Heart left ventricle (tissue), 7 donors: ENCODE results near the genes COA1, URGCP, UBE2D4 and POLD2.

GRCh38 chr7:42794489-42794991 is 117.3 kb downstream of the C7orf25 start:
- PRO-cap, 6 experiments: no peak in any of the 6 experiments
- RAMPAGE, long total RNA, 2 experiments: no peak in any of the 2 experiments
- RRBS: no CpG with 5 or more reads among the region's 19 CpGs

- PRO-cap, 6 experiments: no peak in any of the 6 experiments
- RAMPAGE, long total RNA, 2 experiments: no peak in any of the 2 experiments
- RRBS: 2% methylated on average over 13 of the region's 72 CpGs
Observed at GRCh38 chr7:43112869-43113685, 630 bp downstream of the HECW1 start.

DNA sequence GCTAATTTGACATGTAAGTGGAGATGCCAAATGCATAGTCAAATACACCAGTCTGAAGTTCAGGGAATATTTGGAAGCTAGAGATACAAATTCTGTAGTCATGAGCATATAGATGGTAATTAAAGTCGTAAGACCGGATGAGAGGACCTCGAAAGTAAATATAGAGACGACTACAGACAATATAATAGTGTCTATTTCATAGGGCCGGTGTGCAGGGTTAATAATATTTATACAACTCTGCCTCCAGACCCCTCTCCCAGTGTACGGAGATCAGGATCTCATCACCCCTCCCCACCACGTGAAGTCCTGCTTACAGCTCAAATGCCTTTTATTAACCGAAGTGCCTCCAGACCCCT is 598 bp upstream of the STK17A start:
- PRO-cap, 6 experiments: no peak in any of the 6 experiments
- RAMPAGE, long total RNA, 2 experiments: no peak in any of the 2 experiments
- RRBS: no CpG with 5 or more reads among the region's 8 CpGs

DNA sequence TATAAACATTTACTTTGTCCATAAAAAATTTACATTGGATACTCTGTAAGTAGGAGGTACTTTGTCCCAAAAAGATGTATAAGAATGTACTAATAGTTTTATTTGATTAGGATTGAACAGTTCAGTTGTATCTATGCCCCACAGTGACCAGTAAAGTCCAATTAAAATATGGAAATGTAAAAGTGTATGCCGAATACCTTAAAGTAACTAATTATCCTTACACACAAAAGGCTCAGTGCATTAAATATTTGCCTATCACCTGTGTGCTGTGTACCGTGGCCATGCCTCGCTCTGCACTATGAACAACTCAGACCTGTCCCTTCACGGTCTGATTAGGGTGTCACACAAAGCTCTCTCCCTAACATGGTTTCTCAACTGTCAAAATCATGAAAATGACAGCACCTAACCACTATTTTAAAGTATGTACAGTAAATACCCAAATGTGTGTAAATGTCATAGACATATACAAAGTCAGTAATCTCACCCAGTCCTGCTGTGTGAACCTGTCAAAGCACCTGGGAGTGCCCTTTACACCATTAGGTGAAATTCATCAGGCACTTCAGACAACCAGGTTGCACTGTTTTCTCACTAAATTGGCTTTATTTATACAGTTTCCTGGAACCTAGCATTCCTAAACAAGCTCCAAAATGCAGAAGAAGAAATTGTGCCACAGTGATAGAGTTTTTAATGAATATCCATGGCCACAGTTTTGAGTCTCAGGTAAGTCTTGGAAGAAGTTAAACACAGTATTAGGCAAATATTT is 43.1 kb downstream of the STK17A start:
- PRO-cap, 6 experiments: no peak in any of the 6 experiments
- RAMPAGE, long total RNA, 2 experiments: no peak in any of the 2 experiments
- RRBS: no CpG with 5 or more reads among the region's 4 CpGs

GRCh38 chr7:43702246-43703025 is 26.9 kb downstream of the COA1 start:
- PRO-cap, 6 experiments: no peak in any of the 6 experiments
- RAMPAGE, long total RNA, 2 experiments: no peak in any of the 2 experiments
- RRBS: no CpG with 5 or more reads among the region's 7 CpGs

GRCh38 chr7:43729076-43730345 is at the start of gene COA1:
Gene COA1, minus strand, starts transcription at chr7:43729523.
- PRO-cap, 6 experiments: peak in 6 of 6 experiments; most common plus-strand start chr7:43729679 (in 3); most common minus-strand start chr7:43729493 (in 3)
- RAMPAGE, long total RNA, 2 experiments: start-site peak on the minus strand in 2 of 2 experiments, at chr7:43729473-43729536 at its widest, 166 to 466 reads per replicate
- RRBS: 1% methylated on average over 22 of the region's 72 CpGs

GRCh38 chr7:43734455-43735117 is 5.3 kb upstream of the COA1 start:
- PRO-cap, 6 experiments: no peak in any of the 6 experiments
- RAMPAGE, long total RNA, 2 experiments: no peak in any of the 2 experiments
- RRBS: no CpG with 5 or more reads among the region's 15 CpGs

- PRO-cap, 6 experiments: no peak in any of the 6 experiments
- RAMPAGE, long total RNA, 2 experiments: no peak in any of the 2 experiments
- RRBS: no CpG with 5 or more reads among the region's 30 CpGs
Observed at GRCh38 chr7:43758969-43759367, 488 bp downstream of the BLVRA start.

DNA sequence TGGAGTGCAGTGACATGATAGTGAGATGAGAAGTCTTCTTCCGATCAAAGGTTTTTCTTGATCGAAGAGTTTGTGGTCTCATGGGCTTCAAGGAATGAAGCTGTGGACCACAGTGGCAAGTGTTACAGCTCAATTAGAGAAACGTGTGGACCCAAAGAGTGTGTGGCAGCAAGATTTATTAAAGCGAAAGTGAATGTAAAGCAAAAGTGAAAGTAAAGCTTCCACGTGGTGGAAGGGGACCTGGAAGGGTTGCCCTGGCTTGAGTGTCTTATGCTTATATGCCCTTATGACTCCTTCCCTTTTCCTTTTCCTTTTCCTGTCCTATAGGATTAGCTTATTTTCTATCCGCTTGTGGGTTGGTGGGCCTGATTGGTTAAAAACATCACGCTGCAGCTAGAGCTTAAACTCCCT is 34.9 kb downstream of the MRPS24 start:
- PRO-cap, 6 experiments: no peak in any of the 6 experiments
- RAMPAGE, long total RNA, 2 experiments: no peak in any of the 2 experiments
- RRBS: no CpG with 5 or more reads among the region's 7 CpGs

DNA sequence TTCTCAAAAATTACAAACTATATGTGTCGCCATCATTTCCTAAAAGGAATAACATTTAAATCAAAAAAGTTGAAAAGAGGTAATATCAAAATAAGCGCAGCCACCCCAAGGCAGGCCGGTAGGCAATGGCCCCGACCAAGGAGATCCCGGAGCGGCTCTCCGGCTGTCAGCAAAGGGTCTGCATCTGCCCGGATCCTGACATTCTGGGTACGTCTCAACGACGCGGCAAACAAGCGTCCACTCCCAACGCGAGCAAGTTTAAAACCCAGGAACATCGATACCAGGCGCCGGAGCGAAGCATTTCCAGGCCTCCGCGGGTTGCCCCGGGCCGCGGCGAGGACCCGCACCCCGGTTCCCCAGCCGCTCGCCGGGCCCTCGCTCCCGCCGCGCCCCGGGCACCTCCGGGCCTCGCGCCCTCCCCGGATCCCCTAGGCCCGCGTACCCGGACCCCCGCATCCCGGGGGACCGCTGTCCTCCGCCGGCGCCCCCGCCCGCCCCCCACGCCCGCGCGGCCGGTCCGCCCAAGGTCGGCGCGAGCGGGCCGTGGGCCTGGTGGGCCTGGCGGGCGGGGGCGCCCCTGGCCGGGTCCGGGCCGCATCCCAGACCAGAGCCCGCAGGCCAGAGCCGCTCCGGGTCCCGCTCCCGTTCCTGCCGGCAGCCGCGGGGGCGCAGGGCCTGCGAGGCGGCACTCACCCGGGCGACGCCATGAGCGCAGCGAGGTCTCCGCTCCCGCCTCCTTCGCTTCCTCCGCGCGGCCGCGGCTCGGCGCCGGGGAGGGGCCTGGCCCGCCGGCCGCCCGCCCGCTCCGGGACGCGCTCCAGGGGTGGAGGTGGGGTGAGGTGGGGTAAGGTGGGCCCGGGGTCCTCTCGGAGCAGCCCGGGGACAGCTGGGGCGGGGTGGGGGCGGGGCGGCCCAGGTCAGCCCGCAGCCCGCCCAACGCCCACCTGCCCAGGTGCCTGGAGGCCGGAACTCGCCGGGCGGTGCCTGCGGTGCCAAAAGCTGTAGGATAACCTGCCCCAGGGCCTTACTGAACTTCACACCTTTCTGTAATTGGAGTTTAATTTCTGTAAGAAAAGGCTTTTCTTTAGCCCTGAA is at the start of gene URGCP:
TSS of gene URGCP (minus strand) at position 728 of the 1,095 bp plus-strand sequence.
- PRO-cap, 6 experiments: peak in 6 of 6 experiments; most common plus-strand start position 295 of the sequence (in 3); most common minus-strand start position 748 of the sequence (in 6)
- RAMPAGE, long total RNA, 2 experiments: start-site peak on the minus strand in 2 of 2 experiments, centred at positions 735 to 738 of the sequence, 385 to 772 reads per replicate
- RRBS: under 1% methylated on average over 49 of the region's 116 CpGs

- PRO-cap, 6 experiments: peak in 6 of 6 experiments; most common plus-strand start chr7:43926785 (in 5); most common minus-strand start chr7:43926701 (in 6)
- RAMPAGE, long total RNA, 2 experiments: start-site peak on the plus strand in 1 of 2 experiments, at chr7:43926445-43926457 at its widest, 218 reads per replicate
- RRBS: 1% methylated on average over 16 of the region's 89 CpGs
Observed at GRCh38 chr7:43925876-43926975, at the start of gene UBE2D4. Gene UBE2D4, plus strand, starts transcription at chr7:43926436.

DNA sequence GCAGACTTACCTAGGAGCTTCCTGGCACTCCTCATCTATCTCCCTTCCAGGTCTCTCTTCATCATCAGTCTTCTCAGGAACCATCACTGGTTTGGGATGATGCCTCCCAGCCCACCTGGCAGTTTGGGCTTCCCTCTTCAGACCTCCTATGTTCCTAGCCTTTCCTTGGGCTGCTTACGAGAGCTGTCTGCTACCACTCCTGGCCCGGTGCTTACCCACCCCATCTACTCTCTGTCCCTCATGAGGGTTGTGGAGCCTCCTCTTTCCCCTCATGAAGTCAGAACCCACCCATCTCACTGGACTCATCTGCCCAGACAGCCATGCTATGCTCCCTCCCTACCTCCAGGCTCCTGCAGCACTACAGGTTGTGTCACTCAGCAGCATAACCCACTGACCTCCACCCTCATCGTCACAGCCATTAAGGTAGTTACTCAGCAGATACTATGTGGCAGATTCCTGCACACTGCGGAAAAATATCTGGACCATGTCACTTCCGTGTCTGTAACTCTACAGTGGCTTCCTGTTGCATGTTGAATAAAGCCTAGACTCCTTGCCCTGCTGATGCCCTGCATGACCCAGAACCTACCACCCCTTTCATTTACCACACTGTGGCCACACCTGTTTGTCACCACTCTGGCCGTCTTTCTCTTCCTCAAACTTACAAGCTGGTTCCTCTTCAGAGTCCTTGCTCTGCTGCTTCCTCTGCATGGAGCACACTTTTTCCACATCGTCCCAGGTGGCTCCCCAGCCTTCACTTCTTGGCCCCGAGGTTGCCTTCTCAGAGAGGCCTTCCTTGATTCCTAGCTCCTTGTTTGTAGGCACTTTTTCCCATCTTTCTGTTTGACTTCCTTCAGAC is 2.0 kb downstream of the DBNL start:
- PRO-cap, 6 experiments: no peak in any of the 6 experiments
- RAMPAGE, long total RNA, 2 experiments: no peak in any of the 2 experiments
- RRBS: no CpG with 5 or more reads among the region's 8 CpGs

DNA sequence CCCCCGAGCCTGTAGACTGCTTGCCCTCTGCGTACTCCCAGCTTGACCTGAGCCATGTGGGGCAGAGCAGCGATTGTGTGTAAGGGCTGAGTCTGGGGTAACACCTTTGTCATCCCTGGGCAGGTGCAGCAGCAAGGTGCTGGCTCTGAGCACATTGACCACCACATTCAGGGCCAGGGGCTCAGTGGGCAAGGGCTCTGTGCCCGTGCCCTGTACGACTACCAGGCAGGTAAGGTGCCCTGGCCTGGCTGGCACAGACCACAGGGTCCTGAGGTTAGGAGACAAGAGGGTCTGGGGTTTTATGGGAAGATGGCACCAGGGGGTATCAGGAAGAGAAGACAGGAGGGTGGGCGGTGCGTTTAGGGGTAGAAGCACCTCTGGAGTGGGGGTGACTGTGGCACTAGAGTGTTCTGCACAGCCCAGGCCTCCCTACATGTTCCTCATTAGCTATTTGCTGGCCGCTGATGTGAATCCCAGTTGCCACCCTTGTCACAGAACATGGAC is 5.4 kb downstream of the PGAM2 start:
- PRO-cap, 6 experiments: peak in 1 of 6 experiments; most common plus-strand start position 335 of the sequence (in 1); most common minus-strand start position 233 of the sequence (in 1)
- RAMPAGE, long total RNA, 2 experiments: no peak in any of the 2 experiments
- RRBS: no CpG with 5 or more reads among the region's 8 CpGs

DNA sequence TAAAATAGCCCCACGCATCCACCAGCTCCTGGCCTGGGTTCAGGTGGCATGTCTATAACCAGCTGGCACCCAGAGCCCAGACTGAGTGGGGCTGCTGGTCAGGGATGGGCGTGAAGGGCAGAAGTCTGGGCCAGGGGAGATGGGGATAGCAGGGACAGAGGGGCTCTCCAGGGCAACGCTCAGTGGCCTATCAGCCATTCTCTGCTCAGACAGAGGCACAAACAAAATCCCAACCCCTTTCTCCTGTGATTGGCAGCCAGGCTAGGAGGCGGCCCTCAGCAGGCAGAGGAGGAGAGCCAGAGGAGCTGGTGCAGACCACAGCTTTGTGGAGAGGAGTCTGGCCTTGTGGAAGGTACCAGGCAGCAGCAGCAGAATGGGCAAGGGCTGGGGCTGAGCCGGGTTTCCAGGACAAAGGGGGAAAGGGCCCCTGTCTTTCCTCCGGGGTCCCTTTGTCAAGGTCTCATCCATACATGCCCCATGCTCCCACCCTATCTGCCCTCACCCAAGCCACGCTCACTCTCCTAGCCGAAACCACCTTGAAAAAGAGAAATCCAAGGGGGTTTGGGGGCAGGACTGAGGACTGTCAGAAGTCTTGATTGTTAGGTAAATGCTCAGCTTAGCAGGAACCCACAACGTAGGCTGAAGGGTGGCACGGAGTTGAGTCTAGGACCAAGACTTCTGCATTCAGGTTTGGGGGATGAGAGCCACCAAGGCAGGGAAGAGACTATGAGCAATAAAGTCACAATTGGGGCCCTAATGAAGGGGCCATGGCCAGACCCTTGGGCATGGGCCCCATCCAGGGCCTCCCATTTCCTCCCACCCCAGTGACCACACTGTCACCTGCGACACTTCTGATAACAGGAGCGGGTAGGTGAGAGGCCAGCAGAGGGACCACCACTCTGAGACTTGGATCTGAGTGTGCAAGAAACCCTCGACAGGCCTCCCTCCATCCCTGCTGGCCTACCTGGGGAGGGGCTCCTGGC is 650 bp upstream of the PGAM2 start:
- PRO-cap, 6 experiments: peak in 3 of 6 experiments; most common plus-strand start position 84 of the sequence (in 3)
- RAMPAGE, long total RNA, 2 experiments: no peak in any of the 2 experiments
- RRBS: 13% methylated on average over 1 of the region's 13 CpGs

- PRO-cap, 6 experiments: peak in 6 of 6 experiments; most common plus-strand start chr7:44123280 (in 2); most common minus-strand start chr7:44123548 (in 6)
- RAMPAGE, long total RNA, 2 experiments: start-site peak on the minus strand in 1 of 2 experiments, at chr7:44123533-44123542 at its widest, 226 reads per replicate
- RRBS: 2% methylated on average over 12 of the region's 92 CpGs
Observed at GRCh38 chr7:44122901-44124061, at the start of gene POLD2. Gene POLD2, minus strand, starts transcription at chr7:44123548.

- PRO-cap, 6 experiments: peak in 2 of 6 experiments; most common plus-strand start chr7:44132342 (in 1)
- RAMPAGE, long total RNA, 2 experiments: no peak in any of the 2 experiments
Observed at GRCh38 chr7:44132213-44132483, 8.8 kb upstream of the POLD2 start.

GRCh38 chr7:44145846-44146580 is 4.9 kb upstream of the MYL7 start:
- PRO-cap, 6 experiments: peak in 5 of 6 experiments; most common plus-strand start chr7:44146378 (in 3); most common minus-strand start chr7:44146127 (in 3)
- RAMPAGE, long total RNA, 2 experiments: start-site peak on the minus strand in 1 of 2 experiments, at chr7:44146130-44146134 at its widest, 9 reads per replicate
- RRBS: 7% methylated on average over 22 of the region's 59 CpGs

DNA sequence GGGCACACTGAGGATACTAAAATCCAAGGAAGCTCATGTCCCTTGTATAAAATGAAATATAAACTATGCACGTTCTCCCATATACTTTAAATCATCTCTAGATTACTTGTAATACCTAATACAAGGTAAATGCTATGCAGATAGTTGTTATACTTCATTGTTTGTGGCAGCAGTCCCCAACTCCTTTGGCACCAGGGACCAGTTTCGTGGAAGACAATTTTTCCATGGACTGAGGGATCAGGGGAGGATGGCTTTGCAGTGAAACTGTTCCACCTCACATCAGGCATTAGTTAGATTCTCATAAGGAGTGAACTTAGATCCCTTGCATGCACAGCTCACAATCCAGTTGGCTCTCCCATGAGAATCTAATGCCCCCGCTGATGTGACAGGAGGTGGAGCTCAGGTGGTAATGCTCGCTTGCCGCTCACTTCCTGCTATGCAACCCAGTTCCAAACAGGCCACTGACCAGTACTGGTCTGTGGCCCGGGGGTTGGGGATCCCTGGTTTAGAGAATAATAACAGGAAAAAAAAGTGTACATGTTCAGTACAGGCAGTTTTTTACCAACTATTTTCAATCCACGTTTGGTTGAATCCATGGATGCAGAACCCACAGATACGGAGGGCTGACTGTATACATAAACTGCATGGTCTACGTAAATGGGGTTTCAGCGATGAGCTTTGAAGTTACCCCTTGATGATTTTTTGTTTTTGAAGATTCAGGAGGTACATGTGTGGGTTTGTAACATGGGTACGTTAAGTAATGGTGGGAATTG is 24.4 kb downstream of the OGDH start:
- PRO-cap, 6 experiments: no peak in any of the 6 experiments
- RAMPAGE, long total RNA, 2 experiments: no peak in any of the 2 experiments
- RRBS: no CpG with 5 or more reads among the region's 11 CpGs

DNA sequence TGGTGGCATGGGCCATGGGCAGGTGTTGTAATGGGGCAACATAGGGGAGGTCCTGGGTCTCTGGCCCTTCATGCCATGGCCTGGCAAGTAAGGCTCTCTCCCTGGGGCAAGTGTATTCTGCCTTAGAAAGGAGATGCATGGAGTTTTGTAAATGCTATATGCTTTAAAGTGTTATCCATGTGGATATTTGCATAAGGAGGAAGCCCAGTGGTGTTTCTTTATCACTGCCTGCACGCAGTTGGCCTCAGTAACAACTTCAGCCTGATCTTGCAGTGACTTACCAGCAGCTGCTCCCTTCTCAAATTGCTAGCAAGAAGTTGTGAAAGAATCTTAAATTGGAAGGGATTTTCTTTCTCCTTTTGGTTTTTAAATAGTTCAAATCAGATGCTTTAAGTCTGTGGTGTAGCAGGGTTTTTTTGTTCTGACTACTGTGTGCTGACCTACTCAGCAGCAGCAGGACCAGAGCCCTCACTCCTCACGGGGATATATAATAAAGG is 40.0 kb downstream of the OGDH start:
- PRO-cap, 6 experiments: no peak in any of the 6 experiments
- RAMPAGE, long total RNA, 2 experiments: no peak in any of the 2 experiments
- RRBS: no CpG with 5 or more reads among the region's 2 CpGs

DNA sequence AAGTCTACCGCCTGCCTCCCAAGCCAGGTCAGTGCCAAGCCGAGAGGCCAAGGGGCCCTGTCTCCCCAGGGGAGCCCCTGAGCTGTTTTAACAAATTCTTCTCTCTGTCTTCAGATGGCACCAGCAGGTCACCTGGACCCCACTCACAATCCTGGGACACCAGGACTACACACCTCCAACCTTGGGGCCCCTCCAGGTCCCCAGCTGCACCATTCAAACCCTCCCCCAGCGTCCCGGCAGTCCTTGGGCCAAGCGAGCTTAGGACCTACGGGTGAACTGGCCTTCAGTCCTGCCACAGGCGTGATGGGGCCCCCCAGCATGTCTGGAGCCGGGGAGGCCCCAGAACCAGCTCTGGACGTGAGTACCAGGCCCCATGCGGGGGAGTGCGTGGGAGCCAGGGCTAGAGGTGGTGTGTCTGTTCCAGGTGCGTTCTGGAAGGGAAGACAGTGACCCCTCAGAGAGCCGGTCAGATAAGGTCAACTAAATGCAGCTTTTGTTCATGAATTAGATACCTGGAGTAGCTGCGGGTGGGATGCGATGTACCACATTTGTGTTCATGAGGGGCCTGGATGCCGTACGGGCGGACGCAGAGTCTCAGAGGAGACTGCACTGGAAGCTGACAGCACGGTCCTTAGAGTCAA is 17.8 kb downstream of the ZMIZ2 start:
- PRO-cap, 6 experiments: no peak in any of the 6 experiments
- RAMPAGE, long total RNA, 2 experiments: no peak in any of the 2 experiments
- RRBS: 85% methylated on average over 5 of the region's 20 CpGs